Diencephalon (tissue), 2 donors: ENCODE measurements around a stretch of chr13.

- RAMPAGE, long total RNA: no peak
These were observed 465.5 kb downstream of the NALF1 start for GRCh38 chr13:107401721-107402304.

GRCh38 chr13:107865437-107866580 lies 1.5 kb downstream of the NALF1 start:
- RAMPAGE, long total RNA: no peak

- RAMPAGE, long total RNA: no peak
These were observed 525.9 kb downstream of the MYO16 start for GRCh38 chr13:109155018-109155928.

DNA sequence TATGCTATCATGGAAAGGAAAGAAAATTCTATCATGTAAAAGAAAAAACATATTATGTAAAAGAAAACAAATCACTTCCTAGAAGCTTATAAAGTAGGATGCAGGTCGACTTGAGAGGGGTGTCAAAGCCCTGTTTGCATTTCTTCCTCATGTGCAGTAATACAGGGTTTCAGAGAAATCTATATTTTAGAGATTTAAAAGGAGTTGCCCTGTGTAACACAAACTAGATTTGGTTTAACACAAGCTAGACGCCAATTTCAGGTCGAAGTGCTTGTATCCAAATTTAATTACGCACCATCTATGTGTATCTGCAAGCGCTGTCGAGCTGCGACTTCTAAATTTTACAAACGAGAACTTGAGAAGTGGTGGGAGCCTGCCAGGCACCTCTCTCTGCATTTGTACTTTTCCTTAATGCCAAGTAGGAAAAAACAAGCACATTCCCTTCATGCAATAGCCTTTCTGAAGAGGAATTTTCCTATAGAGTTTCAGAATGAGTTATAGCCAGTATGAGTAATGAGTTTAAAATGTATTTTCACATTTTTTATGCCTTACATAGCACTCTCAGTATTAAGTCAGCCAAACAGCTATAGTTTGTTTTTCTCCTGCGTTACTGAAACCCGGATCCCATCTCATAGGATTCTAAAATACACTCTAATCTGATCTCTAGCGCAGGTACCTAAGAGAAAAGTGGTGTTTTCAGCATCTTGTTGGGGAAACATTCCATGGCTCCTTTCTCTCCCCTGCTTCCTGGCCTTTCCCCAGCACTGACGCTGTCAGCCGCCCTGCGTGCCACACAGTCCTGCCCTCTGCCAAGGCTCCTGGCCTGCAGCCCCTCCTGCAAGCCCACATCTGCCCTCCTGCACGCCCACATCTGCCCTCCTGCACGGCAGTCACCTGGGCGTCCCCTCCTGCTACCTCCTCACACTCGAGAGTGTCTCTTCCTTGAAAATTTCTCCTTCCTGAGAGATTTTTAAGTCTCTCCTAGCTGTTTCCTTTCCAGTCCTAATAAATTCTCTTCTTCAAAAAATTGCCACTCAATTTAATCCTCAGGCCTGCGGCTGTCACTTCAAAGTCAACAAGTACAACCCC lies 526.9 kb downstream of the MYO16 start:
- RAMPAGE, long total RNA: no peak

GRCh38 chr13:109243525-109244378 lies 542.6 kb downstream of the IRS2 start:
- RAMPAGE, long total RNA: no peak

- RAMPAGE, long total RNA: no peak
These were observed 476.3 kb downstream of the IRS2 start for GRCh38 chr13:109309858-109310612.

DNA sequence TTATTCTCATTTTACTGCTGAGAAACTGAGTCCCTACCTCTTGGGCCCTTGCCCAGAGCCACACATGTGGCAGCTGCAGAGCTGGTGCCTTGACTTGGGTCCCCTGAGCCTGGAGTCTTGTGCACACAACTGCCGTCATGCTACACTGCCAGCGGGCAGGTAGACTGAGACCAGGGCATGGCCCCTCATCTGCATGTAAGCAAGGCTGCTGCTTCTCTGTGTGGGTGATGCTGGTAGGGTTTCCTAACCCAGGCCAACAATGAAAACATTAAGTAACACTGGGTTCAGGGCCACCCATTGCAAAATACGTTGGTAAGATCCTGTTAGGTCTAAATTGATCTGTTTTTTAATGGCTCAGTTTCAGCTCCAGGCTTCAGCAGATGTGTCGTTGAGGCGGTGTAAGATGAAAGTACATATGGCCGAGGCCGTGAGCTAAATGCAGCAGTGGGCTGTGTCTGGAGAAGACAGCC lies 383.4 kb downstream of the IRS2 start:
- RAMPAGE, long total RNA: no peak

DNA sequence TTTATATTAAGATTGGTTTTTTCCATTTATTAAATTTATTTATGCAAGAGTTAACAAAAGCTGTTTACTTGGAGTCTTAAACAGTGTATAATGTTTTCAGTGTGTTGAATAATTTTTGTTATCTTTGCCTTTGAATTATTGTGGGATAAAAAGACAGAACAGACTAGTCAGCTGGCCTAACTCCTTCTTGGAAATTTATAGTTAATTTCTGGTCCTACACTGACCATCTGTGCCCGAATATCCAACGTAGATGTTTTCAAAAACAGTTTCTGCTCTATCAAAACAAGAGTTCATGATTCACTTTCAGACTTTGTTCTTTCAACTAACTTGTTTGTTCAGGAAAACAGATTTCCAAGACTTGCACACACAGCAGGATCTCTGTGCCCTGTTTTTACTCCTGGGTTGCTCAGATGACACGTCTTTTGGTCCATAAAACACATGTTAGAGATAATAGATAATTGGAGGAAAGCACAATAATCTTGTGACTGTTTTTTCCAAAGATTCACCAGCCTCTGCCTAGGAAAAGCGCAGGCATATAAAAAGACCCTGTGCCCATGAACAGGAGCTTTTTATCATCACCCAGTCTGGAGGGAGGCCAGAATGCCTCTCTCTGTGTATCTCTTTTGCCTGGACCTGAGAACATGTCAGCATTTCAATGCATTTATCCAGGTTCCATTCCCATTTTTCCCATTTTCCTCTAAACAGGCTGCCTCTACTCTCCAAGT lies 218.0 kb downstream of the IRS2 start:
- RAMPAGE, long total RNA: no peak

- RAMPAGE, long total RNA: no peak
These were observed 130.2 kb downstream of the IRS2 start for GRCh38 chr13:109656132-109656686.

DNA sequence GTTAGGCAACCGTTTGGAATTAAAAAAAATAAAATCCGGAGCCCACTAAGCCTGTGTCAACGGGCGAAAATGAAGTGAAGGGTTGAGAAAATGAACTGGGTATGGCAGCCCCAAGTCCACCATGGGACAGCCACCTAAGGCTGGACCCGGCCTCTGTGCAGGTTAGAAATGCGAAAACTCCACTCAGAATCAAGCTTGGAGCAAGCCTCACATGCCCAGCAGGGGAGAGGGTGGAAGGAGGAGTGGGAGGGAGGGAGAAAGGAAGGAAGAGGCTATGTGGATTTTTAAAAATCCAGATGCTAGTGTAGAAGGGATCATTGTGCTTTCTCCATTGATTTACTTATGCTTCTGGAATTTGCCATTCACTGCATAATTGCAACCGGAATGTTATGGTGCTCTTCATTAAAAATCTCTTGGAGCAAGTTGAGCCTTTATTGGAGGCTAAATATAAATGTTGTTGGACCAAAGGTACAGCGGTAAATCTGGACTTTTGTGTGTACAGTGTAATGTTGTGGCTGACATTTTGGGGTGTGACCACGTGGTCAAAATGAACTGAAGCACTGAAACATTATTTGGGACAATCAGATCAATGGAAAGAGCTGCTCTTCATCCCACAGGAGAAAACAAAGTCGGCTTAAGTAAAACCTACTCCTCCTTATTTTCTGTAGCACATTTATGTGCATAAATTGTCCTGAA lies 101.0 kb downstream of the IRS2 start:
- RAMPAGE, long total RNA: no peak

DNA sequence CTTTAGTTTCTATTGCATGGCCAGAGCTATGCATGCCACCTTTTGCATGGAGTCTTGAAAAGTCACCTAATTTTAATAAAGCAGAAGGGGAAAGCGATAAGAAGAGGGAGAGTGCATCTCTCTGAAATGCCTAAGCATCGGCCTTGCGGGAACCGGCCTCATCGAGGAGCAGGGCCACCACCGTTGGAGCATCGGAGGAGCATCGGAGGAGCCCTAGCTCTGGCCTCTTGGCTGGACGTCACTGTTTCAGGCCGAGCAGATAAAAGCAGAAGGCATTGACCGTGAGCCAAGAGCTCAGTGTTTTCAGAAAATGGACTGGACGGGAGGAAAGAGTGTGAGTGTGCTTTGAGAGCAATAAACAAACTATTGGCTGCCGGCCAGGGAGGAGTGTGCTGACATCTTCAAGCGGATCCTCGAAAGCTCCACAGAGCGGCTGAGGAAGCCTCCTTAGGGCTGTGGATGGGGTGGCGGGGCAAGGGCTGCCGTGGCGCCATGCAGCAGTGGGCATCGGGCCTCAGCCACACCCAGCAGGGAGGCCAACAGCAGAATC lies 41.9 kb downstream of the IRS2 start:
- RAMPAGE, long total RNA: no peak

- RAMPAGE, long total RNA: no peak
These were observed 16.4 kb downstream of the IRS2 start for GRCh38 chr13:109769858-109770484.

DNA sequence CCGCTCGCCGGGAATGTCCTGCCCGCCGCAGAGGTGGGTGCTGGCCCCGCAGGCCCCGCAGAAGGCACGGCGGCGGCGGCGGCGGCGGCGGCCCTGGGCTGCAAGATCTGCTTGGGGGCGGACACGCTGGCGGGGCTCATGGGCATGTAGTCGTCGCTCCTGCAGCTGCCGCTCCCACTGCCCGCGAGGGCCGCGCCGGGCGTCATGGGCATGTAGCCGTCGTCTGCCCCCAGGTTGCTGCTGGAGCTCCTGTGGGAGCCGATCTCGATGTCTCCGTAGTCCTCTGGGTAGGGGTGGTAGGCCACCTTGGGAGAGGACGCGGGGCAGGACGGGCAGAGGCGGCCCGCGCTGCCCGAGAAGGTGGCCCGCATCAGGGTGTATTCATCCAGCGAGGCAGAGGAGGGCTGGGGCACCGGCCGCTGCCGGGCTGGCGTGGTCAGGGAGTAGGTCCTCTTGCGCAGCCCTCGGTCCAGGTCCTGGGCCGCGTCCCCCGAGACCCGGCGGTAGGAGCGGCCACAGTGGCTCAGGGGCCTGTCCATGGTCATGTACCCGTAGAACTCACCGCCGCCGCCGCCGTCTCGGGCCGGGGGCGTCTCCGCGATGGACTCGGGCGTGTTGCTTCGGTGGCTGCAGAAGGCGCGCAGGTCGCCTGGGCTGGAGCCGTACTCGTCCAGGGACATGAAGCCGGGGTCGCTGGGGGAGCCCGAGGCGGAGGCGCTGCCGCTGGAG lies 2.3 kb downstream of the IRS2 start:
- RAMPAGE, long total RNA: no peak

DNA sequence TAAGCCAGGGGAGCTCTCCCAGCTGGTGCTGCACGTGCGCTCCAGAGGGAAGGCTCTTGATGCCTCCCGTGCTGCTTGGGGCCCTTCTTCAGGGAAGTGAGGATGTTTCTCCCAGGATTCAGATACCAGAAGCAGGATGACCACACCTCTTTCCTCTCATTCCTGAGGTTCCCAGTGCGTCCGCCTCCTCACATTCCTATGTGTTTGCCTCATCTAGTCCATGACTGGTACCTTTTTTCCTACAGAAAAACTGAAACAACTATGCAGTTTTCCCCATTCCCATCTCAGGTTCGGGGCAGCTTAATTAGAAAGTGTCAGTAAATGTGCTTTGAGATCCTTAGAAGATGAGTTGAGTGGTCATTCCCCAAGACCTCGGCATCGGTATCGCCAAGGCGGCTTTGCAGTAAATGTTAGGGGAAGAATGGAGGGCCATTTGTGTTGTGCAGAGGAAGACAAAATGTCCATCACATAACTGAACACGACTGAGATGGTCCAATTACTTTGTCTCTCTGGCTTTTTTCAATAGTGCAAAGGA lies 231.1 kb upstream of the IRS2 start:
- RAMPAGE, long total RNA: no peak

DNA sequence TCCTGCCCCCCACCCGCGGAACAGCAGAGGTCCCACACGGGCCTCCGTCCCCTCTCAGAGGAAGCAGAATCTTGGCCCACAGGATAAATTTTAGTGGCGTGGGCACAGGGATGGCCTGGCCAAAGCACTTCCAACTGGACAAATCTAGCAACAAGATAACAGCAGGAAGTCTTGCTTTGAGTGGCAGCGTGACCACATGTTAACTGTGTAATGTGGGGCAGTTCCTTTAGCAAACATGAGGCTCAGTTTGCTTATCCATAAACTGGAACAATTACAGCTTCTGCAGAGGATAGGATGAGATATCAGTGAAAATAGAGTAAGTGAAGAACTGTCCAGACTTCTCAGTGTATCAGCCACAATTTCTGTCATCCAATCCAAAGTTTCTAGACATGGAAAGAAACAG lies 238.0 kb upstream of the IRS2 start:
- RAMPAGE, long total RNA: no peak

DNA sequence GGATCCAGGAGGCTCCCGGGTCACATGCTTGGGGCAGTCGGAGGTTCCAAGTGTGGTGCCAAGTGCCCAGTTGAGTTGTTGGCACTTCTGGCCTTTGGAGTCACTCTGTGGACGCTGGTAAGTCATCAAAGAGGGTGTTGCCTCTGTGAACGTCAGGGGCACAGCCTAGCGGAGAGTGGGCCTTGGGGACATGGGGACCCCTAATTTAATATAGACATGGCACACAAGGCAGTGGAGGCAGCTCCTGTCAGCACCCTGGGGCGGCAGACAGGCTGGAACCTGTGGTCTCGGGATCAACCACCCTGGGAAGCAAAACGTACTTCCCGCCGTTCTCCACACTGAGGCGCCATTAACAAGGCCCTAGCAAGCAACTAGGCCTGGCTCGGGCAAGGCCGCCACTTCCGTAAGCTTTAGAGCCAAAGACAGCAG lies 199.0 kb downstream of the COL4A1 start:
- RAMPAGE, long total RNA: no peak

DNA sequence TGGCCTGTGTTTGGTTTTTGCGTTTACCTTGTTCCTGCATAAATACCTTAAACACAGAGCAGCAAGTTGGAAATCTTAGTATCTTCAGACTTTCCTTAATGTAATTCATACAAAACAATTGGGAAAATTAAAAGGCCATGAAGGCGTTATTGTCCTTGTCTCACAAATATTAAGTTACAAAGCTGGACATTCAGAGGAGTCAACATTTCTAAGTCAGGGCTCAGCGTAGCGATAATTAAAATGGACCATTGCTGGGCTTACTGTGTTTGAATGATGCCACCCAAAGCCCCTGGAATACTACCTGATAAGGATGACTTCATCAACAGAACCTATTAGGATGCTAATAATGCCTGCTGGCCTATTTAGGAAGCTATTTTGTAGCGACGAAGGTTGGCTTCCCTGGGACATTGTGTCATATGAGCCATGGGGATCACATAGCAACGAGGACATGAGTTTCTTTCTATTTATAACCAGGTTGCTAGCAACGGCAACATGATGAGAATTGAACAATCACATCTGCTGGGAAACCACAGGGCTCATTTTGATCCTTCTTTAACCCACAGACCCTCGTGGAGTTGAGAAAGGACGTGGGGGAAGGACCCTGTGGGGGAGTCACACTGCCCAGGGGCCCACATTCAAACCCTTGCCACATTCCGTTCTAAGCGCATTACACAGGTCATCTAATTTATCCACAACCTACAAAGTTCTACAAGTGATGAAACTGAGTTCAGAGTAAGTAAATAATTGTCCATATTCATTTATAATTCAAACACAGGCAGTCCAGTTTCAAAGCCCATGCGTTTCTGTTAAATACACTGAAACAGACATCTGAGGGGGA lies 172.2 kb downstream of the COL4A1 start:
- RAMPAGE, long total RNA: no peak

DNA sequence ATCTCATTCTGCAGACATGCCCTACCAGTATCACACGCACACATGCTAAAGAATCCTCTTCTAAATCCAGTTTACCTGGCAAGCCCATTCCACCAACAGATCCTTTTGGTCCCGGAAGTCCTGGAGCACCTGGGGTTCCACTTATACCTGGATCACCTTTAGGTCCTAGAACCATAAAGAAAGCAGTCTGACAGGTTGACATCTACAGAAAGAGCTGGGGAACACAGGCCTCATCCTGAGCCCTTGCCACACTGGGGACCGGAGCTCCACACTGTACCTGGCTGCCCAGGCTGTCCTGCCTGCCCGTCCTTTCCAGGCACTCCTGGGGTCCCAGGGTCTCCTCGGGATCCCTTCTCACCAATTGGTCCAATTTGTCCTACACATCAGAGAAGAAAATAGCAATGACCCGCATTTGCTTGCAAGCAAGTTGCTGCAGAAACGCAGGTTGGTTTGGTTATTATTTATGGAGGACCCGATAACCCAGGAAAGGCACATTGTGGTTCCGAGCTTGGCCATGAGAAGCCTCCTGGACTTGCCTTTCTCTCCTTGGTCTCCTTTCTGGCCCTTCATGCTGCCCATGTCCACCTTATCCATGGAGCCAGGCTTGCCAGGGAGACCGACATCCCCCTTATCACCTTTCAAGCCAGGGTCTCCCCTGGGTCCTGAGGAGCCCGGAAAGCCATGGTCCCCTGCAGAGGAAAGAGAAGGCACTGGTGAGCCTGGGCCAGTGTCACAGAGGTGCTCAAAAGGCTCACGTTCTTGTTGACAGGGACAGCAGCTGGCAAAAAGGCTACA lies 130.4 kb downstream of the COL4A1 start:
- RAMPAGE, long total RNA: no peak

DNA sequence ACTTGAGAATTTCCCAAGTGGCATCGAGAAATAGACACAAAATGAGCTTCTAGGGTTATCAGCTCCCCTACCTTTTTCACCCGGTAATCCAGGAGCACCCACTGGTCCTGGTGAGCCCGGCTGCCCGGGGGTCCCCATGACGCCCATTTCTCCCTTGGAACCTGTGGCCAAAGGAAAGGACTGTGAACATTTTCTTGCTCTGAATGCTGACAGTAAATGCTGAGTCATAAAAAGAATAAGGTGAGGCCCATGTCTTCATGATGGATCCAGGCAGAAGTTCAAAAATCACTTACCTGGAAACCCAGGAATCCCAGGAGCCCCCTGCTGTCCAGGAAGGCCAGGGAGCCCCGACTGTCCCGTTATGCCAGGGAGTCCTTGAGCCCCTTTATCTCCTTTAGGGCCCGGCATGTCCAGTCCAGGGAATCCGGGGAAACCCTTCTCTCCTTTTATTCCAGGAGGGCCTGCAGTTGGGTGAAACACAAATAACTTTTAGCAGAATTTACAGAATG lies 129.1 kb downstream of the COL4A1 start:
- RAMPAGE, long total RNA: no peak

DNA sequence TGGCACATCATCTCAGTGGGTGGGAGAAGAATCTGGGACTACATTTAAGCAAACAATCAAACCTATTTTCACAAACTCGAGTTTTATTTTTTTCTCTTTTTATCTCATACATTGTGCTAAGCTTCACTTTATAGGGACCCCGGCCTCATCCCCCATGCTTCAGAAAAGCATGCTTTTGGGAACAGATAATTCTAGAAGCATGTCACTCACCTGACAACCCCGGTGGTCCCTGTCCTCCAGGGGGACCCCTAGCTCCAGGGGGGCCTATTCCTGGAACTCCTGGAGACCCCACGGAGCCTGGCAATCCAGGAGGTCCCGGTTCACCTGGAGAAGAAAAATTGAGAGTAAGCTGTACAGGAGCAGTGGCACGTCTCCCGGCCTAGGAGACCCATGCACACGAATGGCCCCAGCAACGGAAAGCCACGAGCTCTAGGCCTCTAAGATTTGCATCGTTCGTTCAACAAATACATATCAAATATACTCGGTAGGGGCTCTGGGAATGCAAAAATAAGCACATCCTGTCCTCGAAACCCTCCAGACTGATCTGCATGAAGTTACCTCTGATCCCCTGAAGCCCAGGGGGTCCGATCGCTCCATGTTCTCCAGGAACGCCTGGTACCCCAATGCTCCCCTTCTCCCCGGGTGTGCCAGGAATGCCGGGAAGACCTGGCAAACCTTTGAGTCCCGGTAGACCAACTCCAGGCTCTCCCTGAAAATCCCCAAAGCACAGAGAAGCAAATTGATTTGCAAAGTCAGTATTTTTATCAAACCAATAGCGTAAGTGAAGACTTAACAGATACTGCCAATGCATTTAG lies 128.0 kb downstream of the COL4A1 start:
- RAMPAGE, long total RNA: no peak